AG09319 (cell line): Measurements from ENCODE around the genes SLC25A12 and GPR155.

GRCh38 chr2:170141426-170142494, 36.2 kb upstream of the MYO3B start:
- RRBS = no CpG with 5 or more reads among the region's 23 CpGs

- RRBS = no CpG with 5 or more reads among the region's 6 CpGs
Observed at GRCh38 chr2:171089500-171089955, 71.2 kb downstream of the TLK1 start.

- RRBS = no CpG with 5 or more reads among the region's 2 CpGs
Observed at GRCh38 chr2:171555681-171555966, 33.4 kb downstream of the CYBRD1 start.

GRCh38 chr2:171687596-171688597, 628 bp downstream of the DYNC1I2 start:
- RRBS = 3% methylated on average over 8 of the region's 49 CpGs

GRCh38 chr2:171893722-171894826, at the start of gene SLC25A12:
TSS of gene SLC25A12 (minus strand) at chr2:171894244.
- RRBS = under 1% methylated on average over 25 of the region's 73 CpGs

DNA sequence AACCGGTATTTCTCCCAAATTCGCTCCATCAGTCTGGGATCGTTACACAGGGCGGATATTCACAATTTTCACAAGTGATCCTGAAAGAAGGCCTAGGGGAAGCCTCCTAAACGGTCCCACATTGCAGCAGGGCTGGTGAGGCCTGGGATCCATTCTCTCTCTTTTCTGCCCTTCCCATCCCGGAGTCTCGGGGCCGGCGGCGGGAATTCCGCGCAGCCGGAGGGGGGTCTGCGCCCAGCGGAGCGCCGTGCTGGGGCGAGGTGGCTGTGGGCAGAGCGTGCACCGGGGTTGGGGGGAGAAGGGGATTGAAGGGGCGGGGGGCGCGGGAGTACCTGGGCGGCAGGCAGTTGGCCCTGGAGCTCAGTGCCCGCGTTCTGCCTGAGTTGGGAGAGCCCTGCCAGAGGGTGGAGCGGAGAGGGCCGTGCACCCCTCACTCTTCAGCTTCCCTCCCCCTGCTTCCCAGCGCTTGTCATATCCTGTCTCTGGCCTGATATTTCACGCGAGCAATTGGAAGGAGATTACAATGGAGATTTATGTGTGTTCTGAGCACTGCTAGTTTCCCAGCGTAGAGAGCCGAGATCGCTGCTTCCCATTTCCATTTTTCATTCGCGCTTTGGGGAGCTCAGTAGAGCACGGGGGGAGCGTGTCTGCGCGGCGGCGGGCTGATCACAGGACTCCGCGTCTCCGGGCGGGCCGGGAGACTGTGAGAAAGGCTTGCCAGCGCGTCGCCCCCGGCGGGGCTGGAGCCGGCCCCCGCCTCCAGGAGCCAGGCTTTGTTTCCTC, 6.2 kb downstream of the DLX2 start:
- RRBS = 1% methylated on average over 8 of the region's 54 CpGs

- RRBS = no CpG with 5 or more reads among the region's 16 CpGs
Observed at GRCh38 chr2:172329691-172330760, 97.4 kb upstream of the ITGA6 start.

DNA sequence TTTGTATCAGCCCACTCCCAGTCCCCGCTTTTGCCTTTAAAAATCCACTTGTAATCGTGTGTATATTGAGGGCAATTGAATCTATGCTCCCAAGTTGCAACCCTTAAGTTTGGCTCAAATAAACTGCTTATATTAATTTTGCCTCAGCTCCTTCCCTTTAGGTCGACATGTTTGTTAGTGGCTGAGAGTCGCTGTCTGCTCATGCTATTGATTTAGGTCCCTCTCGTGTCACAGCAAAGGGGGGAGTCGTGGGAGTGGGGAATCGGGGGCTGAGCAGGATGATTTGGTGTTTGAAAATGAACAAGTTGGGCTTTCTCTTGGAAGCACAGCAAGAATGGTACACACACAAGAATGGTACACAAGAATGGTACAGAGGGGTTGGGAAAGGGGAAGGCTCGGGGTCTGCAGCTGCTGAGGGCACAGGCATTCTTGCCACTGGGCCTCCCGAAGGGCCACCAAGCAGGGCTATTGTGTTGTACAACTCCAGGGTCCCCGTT, 42.8 kb upstream of the ITGA6 start:
- RRBS = no CpG with 5 or more reads among the region's 10 CpGs

DNA sequence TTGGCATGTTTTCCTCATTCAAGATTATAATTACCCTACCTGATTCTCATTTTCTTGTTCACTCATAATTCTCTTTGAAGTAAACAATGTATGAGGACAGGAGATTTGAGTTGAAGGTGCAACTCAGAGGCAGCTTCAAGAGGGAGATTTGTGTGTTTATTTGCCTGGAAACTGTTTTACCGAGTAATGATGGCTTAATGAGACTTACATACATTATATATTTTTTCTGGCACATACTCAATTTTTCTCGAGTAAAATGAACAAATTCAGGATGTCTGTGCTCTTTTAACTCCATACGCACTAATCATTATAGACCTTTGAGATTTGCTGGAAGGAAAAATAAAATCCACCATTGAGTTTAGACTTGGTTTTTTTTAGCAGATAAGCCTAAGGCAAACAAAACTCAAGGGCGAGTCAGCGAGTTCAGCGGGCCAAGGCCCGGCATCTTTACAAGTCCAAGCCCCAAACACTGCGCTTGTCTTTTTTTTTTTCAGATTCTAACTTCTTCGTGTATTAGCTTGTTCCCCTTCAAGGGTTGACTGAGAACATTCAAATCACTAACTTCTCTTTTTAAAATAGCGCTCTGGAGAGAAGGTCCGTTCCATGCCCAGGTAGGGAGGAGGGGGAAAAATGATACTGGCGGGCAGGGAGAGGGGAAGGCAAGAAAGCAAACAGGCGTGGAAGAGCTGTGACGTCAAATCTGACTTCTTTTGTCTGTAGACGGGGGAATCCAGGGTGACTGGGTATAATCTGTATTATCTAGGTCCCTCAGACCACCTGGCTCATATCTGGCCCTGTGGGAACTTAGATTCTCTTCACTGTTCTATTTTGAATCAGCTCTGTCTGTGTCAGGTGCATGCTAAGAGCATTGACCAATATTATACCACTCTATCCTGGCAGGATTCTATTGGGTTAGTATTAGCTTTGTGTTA, 72.7 kb upstream of the MAP3K20 start:
- RRBS = no CpG with 5 or more reads among the region's 15 CpGs

DNA sequence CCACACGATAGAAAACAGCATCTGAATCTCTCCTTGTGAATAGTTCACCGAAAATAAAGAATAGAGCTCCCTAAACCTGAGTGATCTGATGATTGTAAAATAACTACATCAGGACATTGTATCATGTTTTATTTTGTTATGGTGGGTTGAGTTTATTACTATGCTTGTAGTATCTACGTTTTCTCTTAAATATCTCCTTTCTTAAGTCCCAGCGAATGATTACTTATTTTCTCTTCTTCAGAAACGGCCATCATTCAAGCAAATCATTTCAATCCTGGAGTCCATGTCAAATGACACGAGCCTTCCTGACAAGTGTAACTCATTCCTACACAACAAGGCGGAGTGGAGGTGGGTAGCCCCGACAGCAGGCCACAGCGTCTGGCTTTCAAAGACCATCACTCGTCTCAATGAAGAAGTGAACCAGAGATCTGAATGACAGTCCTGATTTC, 133.9 kb downstream of the MAP3K20 start:
- RRBS = no CpG with 5 or more reads among the region's 10 CpGs

GRCh38 chr2:173351391-173351670, 3.3 kb upstream of the CDCA7 start:
- RRBS = no CpG with 5 or more reads among the region's 4 CpGs

GRCh38 chr2:173947602-173948193, 17.5 kb downstream of the SP3 start:
- RRBS = no CpG with 5 or more reads among the region's 3 CpGs

DNA sequence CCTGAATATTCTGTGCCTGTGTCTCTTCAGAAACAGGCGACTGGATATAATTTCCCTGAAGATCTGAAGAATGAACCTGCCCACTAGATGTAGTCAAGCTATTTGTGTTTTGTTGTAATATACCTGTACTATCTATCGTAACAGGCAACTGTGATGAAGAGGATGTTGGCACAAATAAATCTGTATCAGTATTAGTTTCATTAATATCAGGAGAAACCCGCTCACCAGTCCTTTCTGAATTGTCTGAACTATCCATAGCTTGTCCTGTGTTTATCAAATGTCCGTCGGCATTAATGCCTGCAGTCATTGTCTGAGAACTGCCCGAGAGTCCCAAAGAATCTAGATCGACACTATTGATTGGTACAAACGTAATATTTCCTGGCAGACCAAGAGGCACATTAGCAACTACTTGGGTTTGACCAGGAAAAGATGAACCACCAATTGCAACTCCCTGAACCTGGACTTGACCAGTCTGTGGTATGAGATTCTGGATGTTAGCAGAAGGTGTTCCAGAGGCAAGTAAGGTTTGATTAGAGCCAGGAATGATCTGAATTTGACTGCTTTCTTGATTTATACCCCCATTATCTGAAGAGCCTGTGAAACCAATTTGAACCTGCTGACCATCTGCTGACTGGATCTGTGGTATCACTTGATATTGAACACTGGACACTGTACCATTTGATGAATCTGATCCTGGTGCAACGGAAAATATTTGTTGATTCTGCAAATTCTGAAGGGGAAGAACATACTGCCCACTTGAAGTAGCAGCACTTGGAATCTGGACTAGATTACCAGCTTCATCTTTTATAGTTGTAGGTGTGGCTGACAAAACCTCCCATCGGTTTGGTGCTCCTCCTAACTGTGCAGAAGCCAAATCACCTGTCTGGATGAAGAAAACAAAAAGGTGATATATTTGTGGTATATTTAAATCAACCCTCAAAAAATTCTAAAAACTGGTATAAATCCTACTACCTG, 9.5 kb downstream of the SP3 start:
- RRBS = no CpG with 5 or more reads among the region's 10 CpGs

GRCh38 chr2:173998225-173998919, 33.2 kb upstream of the SP3 start:
- RRBS = no CpG with 5 or more reads among the region's 8 CpGs

DNA sequence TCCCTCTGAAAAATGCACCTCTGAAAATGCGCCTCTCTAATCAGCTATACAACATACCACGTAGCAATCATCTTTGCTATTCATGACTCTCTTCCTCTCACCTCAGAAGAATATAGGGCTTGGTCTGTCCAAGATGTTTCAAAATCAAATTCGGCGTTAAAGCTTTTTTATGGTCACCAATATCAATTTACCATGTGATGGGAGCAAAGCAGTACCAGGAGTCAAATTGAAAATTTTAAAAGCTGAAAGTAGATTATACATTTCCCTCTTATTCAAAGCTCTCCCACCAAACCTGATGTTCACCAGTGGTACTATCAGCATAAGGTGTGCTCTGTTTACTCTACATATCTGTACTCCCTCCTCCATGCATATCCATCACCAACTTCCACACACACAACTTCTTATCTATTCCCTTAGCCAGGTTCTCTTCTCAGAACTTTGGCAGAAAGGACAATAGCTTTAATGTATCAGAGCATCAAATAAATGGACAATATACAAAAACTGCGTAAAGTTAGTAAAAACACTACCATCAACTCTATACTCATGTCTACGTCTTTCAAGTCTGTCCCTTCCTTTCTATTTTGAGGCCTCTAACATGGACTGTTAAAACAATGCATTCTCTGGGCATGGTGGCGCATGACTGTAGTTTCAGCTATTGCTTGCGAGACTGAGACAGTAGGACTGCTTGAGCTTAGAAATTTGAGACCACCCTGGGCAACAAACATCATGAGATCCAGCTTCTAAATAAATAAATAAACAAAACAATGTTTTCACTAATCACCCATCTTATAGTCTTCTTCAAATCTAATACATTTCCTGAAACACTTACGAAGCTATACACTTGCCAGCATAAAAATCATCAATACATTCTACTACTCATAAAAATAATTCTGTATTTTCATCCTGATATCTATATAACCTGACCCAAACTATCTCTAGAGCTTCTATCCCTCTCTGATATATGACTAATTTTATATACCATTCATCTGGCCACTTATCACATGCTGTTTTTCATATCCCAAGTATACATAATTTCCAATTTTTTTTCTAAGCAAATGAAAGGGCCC, 39.6 kb downstream of the OLA1 start:
- RRBS = no CpG with 5 or more reads among the region's 9 CpGs

DNA sequence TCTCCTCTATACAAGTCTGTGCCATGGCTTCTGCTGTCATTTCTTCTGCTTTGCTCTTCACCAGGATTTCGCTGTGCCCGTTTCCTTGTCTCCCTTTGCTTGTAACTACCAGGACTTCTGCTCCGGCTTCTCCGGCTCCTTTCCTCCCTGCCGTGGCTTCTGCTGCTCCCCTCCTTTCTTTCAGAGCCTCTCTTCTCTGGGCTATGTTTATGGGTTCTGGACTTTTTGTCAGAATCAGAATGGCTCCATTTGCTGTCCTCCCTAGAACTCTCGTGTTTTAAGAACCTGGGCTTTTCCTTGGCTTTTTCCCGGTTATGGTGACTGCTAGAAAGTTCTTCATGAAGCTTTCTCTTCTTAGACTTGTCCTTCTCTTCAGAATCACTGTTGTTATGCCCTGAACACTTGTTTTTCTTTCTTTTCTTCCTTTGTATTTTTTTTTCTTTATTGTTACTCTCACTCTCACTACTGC, 13.8 kb downstream of the SP9 start:
- RRBS = no CpG with 5 or more reads among the region's 7 CpGs

DNA sequence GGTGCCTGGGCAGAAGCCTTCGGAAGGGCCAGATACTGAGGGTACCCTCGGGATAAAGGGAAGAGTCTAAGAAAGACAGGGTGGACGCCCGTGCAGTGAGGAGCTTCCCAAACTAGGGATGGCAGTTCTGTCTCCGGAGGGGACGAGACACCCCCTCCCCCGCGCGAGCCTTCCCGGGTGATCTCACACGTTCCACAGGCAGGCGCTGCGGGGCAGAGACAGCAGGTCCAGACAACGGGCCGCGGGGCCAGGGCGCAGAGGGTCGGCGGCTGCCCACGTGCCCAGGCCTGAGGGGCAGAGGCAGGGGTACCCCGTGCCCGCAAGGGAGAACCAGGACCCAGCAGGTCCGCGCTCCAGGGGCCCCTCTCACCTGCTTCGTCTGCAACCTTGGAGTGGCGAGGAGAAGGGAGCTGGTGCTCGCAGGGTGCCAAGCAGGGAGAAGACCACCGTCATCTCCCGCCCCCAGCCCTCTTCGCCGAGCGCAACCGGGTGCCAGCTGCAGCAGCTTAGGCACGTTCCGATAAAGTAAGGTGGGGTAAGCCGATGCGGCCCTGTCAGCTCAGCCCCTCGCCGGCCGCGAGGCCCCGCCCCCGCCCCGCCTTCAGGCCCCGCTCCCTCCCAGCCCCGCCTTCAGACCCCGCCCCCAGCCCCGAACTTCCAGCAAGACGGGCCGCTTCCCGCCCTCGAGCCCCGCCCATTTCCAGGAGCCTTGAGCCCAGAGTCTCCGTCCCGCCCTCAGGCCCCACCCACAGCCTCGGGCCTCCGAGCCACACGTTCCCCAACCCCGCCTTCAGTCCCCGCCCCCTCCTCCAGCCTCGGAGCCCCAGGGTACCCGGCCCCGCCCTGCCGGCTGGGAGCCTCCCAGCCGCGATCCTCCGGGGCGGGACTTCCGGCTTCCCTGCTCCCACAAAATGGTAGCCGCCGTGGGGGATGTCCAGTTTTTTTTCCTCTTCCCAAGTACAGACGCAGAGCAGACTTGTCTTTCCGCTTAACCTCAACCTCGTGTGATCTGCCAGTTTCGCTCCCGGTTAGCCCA, at the start of gene GPR155:
TSS of gene GPR155 (minus strand) at position 527 of the 1,036 bp plus-strand sequence.
- RRBS = under 1% methylated on average over 13 of the region's 76 CpGs

DNA sequence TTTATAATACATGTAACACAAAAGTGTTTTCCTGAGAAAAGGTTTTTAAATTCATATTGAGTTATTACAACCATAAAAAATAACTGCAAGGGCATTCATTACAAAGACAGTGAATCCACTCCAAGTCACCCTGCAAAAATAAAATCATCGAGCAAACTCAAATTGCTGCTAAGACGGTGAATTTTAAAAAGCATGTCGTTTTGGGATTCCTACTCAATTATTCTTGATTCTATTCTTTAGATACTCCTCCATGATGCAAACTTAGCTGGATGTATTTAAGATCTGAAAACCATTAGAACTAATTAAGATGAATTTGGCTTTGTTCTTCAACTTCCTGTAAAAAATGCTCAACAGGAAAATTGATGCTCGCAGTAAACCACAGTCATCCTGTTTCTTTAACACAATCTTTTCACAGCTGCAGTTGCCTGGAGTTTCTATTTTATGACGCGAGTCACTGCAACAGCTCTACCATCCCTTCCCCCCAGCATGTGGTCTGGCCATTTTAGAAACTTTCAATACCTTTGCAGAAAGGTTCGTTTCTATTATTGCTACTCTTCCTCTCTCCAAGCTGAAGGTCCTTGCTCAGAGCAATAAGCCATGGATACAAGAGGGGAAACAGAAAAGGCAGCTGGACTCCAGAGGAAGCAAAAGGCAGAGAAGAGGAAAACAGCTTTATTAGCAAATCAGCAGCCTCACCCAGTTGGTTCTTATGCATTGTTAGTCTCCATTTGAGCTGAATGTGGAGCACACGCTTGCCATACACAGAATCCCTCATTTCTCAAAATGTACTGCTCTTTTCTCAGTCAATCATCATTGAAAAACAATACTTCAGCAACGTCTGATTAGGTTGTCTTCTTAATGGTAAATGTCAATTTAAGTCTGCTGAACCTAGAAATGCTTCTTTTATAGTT, 4.0 kb downstream of the WIPF1 start:
- RRBS = no CpG with 5 or more reads among the region's 9 CpGs